Measurements from ENCODE around the genes PCCB, DZIP1L and PIK3CB.

- RRBS: no CpG with 5 or more reads among the region's 16 CpGs
Observed at GRCh38 chr3:134200097-134200680, 50.5 kb downstream of the RYK start.

GRCh38 chr3:134201174-134201708 is 49.4 kb downstream of the RYK start:
- RRBS: no CpG with 5 or more reads among the region's 5 CpGs

DNA sequence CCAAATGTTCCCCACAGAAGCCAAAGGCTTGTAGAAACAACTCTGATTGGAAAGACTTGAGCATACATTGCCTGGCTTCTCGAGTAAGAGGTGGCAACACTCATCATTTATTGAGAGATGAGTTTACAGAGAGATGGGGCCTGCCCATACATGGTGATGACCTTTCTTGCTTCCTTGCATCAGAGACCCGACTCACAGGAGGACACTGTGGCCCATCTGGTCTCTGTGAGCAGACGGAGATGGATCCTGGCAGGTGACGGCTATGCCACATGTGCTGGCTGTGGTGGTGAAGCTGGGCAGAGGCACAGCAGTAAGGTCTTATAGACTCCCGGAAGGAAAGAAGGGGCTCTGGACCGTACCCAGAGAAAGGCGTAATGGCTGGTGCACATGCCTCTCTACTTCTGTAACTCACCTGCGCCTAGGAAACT is 44.5 kb upstream of the KY start:
- RRBS: no CpG with 5 or more reads among the region's 8 CpGs

GRCh38 chr3:135257477-135258095 is 462.5 kb downstream of the EPHB1 start:
- RRBS: no CpG with 5 or more reads among the region's 18 CpGs

DNA sequence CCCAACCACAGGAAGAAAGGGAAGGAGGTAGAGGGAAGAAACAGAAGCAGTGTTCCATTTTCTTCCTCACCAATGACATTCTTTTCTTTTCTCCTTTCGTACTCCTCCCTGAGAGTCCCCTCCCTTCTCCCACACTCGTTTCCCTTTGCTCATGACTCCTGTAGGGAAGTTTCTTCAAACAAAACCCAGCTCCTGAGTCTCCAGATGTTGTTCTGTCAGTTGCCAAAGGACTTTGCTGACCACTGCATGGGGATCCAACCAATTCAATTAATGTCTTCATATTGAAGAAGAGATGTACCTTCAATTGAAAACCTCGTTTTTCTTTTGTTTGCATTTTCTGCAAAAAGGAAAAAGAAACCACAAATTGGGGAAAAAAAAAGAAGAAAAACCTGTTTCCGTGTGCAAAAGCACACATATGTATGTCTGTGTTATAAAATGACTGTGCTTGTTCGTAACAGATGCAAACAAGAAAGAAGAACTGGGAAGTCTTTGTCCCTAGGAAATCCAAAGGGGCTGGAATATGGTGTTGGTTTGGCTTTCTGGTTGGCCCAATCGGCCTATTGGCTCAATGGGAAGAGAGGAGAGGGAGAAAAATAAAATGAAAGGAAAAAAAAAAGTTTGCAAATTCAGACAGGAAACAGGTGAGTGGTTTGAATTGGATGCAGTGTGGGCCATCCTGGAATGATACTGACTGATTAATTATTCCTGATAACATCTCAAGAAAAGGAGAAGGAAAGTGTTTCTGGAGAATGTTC is 464.6 kb downstream of the EPHB1 start:
- RRBS: no CpG with 5 or more reads among the region's 6 CpGs

GRCh38 chr3:136250140-136250835 is at the start of gene PCCB:
Gene PCCB, plus strand, starts transcription at chr3:136250340.
- RRBS: 1% methylated on average over 7 of the region's 62 CpGs

- RRBS: no CpG with 5 or more reads among the region's 4 CpGs
Observed at GRCh38 chr3:136255465-136256033, 5.4 kb downstream of the PCCB start.

- RRBS: no CpG with 5 or more reads among the region's 8 CpGs
Observed at GRCh38 chr3:136277460-136278198, 27.5 kb downstream of the PCCB start.

GRCh38 chr3:136734714-136735573 is 17.2 kb downstream of the STAG1 start:
- RRBS: no CpG with 5 or more reads among the region's 6 CpGs

DNA sequence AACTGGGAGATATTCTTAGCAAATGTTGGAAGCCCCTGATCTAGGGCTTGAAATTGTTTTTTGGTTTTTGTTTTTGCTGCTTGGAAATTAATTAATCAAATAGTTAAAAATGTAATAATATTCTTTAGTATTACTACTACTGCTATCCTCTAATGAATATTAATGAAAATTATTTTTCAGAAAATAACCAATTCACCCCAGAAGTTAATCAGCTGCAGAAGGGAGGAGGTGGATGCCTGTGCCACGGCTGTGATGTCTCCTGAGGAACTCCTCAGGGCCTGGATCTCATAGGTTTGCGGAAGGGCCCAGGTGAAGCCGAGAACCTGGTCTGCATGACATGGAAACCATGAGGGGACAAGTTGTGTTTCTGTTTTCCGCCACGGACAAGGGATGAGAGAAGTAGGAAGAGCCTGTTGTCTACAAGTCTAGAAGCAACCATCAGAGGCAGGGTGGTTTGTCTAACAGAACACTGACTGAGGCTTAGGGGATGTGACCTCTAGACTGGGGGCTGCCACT is 52.2 kb downstream of the IL20RB start:
- RRBS: no CpG with 5 or more reads among the region's 5 CpGs

- RRBS: no CpG with 5 or more reads among the region's 5 CpGs
Observed at GRCh38 chr3:137023360-137023814, 65.6 kb downstream of the IL20RB start.

DNA sequence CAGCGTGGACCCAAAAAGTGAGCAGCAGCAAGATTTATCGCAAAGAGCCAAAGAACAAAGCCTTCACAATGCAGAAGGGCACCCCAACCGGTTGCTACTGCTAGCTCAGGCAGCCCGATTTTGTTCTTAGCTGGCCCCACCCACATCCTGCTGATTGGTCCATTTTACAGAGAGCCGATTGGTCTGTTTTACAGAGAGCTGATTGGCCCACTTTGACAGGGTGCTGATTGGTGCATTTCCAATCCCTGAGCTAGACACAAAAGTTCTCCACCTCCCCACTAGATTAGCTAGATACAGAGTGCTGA is 50.2 kb upstream of the SOX14 start:
- RRBS: no CpG with 5 or more reads among the region's 5 CpGs

DNA sequence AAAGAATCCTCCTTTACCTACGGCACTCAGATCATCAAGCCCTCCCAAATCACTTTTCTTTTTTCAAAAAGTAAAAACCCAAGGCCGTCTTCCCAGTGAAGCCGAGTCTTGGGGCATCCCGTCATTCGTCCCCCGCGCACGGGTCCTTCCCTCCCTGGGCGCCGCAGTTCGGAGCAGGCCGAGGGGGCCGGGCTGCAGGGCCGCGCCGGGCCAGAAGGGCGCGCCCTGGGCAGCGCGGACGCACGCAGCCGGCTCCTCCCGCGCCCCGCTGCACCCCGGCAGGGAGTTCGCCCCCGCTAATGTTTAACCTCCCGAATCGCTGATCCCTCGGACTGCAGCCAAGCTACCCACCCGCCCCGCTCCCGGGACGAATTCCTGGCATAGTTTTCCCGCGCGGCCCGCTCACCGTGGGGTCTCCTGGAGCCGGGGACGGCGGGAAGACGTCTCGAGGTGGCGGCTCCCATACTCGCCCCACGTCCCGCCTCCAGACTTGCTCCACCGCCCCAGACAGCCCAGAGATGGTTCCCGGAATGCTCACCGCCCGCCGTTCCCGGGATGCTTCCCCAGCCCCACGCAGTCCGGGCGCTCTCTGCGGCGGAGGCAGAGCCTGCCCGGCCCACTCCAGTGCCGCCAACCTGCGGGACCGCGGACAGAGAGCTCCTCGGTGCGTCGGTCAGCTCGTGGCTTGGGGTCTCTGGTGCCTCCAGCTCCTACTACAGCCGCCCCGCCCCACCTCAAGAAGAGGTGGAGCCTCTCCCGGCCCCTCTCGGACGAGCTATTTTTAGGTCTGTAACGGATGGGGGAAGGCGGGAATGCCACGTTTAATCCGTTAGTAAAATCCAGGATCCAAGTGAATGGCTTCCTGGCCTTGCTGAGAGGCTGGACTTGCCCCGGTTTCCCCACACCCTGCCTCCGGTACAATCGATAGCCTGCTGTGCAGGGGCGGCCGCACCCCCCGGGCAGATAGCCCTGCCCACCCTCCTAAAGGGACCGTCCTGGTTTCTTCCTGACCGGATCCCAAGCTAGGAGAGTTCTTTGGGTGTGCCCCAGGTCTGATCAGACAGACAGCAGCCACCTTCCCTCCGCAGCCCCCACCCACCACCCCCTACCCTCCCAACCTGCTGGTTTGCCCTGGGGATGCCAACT is at the start of gene DZIP1L:
DZIP1L (minus strand) TSS at position 687 of the 1,146 bp plus-strand sequence.
- RRBS: under 1% methylated on average over 28 of the region's 88 CpGs

DNA sequence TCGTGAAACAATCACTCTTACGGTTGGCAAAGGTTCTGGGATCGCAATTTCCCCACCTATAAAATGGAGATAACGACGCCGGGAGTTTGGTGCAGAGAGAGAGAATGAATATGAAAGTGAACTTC is 246 bp upstream of the ARMC8 start:
- RRBS: no CpG with 5 or more reads among the region's 6 CpGs

- RRBS: no CpG with 5 or more reads among the region's 9 CpGs
Observed at GRCh38 chr3:138255570-138256043, 68.5 kb downstream of the ARMC8 start.

- RRBS: no CpG with 5 or more reads among the region's 7 CpGs
Observed at GRCh38 chr3:138372656-138373207, 24.4 kb downstream of the MRAS start.

- RRBS: no CpG with 5 or more reads among the region's 4 CpGs
Observed at GRCh38 chr3:138588611-138589026, 5.4 kb downstream of the CEP70 start.

- RRBS: no CpG with 5 or more reads among the region's 1 CpG
Observed at GRCh38 chr3:138755612-138756386, 78.9 kb downstream of the PIK3CB start.

- RRBS: 1% methylated on average over 33 of the region's 113 CpGs
Observed at GRCh38 chr3:138834159-138835198, at the start of gene PIK3CB. Gene PIK3CB, minus strand, starts transcription at chr3:138834928.